ENCODE measurements around the gene KITLG.

DNA sequence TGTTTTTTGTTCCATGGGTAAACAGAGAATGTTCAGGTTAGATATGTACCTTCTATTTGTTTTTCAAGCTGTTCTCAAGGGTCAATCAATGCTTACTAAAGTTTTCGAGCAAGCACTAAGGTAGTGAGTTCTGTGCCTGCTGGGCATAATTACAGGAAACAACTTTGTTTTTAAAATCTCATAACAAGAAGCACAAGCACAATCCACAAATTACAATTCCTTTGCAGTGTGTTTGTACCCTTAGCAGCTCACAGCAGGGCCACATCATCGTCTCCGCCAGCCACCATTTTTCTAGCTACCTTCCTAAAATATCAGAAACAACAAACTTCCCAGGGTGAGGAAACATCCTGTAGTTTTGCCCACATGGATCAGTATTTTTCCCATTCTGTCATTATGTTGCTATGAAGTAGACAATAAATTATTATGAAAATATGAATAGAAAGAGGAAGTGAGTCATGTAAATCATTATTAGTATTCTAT is 319.2 kb downstream of the SYT1 start:
- PRO-cap, result no peak

DNA sequence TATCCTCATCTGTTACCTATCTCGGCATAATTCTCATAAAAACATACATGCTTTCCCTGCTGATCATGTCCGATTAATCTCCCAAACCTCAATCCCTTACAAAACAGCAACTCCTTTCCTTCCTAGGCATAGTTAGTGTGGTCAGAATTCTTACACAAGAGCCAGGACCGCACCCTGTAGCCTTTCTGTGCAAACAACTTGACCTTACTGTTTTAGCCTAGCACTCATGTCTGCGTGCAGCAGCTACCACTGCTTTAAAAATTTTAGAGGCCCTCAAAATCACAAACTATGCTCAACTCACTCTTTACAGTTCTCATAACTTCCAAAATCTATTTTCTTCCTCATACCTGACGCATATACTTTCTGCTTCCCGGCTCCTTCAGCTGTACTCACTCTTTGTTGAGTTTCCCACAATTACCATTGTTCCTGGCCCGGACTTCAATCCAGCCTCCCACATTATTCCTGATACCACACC is 147.5 kb downstream of the PAWR start:
- PRO-cap, result no peak

DNA sequence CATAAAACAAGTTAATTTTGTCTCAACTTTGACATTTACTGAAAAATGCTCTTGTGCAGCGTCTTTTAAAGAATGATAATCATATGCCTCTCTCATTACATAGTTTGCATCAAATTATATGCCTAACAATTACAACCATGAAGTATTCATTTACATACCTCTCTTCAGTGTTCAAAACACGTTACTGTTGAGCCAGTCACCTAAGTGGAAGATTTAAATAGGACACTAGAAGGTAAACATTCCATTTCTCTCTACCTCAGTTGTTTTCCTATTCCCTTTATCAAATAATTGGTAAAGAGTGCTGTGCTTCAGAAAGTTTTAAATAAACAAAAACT is 46.5 kb downstream of the PAWR start:
- PRO-cap, result no peak

DNA sequence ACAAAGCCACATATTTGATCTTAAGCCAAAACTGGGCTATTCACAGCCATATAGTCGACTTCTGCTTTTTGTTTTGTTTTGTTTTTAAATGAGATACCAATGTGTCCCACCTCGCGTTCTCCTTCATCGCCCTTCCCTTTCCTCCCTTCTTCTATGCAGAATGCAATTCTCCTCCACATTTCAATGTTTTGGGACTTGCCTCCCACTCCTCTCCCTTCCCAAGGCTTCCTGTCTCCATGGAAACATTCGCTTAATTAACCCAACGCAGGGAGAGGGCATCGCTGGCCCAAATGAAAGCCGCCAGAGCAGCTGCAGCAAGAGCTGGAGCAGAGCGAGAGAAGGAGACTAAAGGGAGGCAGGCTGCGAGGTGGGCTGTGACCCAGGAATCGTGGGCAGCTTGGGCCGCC is 43.6 kb upstream of the PTPRQ start:
- PRO-cap, result unidirectional peak, plus-strand start at position 309 of the sequence; unidirectional peak, plus-strand start at position 335 of the sequence

DNA sequence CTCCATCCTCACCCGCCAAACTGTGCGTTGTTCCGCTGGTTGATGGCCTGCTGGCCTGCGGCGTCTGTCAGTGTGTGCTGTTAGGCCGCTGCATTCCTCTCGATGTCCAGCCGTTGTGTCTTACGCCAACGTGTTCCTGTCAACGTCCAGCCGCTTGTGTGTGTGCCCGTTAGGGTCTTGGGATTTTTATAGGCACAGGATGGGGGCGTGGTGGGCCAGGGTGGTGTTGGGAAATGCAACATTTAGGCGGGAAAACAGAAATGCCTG is 69.2 kb downstream of the PTPRQ start:
- PRO-cap, result no peak

- PRO-cap, result no peak
These were observed 72.4 kb upstream of the MYF6 start for GRCh38 chr12:80634932-80635443.

GRCh38 chr12:81080374-81080966 is 2.6 kb downstream of the ACSS3 start:
- PRO-cap, result no peak

GRCh38 chr12:81294467-81294920 is 216.6 kb downstream of the ACSS3 start:
- PRO-cap, result no peak

DNA sequence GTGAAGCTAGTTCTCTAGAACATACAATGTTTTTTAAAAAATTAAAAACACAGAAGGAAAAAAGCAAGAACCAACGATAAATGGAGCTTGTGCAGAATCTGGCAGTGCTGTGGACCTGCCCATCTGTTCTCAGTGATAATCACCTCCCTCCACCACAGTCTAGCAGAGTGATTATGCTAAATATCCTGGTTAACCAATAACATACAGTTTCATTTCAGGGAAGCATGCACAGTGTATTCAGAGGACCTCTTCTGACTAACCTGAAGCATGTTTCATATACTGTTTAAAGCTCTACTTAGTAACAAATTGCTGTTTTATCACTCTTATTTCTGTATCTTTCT is 160.9 kb downstream of the PPFIA2 start:
- PRO-cap, result no peak

DNA sequence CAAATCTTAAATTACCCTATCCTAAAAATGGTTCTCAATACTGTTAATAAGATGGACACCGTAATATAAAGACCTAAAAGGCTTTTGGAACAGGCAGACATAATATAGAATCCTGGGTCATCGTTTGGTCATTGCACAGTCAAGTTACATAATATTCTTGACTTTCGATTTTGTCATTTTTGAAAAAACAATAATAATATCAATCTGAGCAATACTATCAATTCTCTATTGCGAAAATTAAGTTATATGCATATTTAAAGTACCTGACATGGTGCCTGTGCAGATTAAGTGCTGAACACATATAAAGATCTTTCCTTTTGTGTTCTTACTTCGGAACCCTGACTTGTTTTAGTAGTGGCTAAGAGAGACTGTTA is 8.6 kb upstream of the TMTC2 start:
- PRO-cap, result no peak

DNA sequence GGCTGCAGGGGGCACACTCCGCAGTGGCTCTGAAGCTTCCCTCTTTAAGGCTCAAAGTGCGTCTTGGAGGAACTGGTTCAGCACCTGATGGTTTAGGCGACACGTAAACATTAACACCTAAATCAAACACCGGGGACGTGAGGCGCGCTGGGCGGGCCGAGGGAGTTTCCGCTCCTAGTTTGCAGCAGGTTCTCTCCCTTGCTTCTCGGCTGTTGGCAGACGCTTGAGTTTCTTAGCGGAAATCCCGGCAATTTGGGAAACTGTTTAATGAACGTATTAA is 931 bp downstream of the TMTC2 start:
- PRO-cap, result no peak

DNA sequence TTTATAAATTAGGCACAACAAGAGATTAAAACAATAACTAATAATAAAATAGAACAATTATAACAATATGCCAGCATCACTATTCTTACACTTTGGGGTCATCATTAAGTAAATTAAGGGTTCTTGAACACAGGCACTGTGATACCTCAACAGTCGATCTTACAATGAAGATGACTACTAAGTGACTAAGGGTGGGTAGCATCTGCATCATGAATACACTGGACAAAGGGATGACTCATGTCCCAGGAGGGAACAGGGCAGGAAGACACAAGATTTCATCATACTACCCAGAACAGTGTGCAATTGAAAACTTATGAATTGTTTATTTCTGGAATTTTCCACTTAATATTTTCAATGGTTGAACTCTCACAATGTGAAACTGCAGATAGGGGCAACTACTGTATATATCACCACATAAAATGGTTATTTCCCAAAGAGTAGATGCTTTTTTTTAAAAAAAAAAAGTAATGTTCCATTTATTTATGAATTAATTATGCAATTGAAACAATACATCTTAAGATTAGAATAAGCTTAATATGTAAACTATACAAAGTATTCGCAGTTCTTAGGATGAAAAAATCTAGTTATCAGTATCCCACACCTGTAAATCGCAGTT is 19.6 kb downstream of the TSPAN19 start:
- PRO-cap, result no peak

- PRO-cap, result no peak
These were observed 775 bp upstream of the ALX1 start for GRCh38 chr12:85279259-85279630.

DNA sequence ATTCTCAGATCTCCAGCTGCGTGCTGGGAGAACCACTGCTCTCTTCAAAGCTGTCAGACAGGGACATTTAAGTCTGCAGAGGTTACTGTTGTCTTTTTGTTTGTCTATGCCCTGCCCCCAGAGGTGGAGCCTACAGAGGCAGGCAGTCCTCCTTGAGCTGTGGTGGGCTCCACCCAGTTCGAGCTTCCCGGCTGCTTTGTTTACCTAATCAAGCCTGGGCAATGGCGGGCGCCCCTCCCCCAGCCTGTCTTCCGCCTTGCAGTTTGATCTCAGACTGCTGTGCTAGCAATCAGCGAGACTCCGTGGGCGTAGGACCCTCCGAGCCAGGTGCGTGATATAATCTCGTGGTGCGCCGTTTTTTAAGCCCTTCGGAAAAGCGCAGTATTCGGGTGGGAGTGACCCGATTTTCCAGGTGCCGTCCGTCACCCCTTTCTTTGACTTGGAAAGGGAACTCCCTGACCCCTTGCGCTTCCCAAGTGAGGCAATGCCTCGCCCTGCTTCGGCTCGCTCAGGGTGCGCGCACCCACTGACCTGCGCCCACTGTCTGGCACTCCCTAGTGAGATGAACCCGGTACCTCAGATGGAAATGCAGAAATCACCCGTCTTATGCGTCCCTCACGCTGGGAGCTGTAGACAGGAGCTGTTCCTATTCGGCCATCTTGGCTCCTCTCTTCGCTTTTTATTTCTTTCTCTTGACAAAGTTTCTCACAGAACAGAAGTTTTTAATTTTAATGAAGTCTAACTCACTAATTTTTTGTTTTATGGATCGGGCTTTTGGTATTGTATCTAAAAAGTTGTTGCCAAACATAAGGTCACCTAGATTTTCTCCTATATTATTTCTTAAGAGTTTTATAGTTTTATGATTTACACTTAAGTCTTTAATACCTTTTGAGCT is 38.0 kb downstream of the ALX1 start:
- PRO-cap, result no peak

- PRO-cap, result no peak
These were observed 505 bp downstream of the RASSF9 start for GRCh38 chr12:85835719-85836088.

- PRO-cap, result no peak
These were observed 136.9 kb downstream of the MGAT4C start for GRCh38 chr12:86119332-86119630.

DNA sequence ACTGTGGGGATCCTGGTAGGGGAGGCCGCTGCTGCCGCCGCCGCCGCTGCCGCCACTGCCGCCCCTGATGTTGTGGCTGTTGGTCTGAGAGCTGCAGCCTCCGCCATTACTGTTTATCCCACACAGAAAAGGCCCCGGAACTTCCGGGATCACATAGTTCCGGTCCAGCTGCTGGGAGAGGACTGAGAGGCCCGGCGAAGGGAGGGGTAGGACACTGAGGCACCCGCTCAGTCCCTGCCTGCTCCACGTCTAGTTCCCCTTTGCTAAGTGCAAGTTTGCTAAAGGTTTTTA is 244.8 kb downstream of the C12orf50 start:
- PRO-cap, result no peak

DNA sequence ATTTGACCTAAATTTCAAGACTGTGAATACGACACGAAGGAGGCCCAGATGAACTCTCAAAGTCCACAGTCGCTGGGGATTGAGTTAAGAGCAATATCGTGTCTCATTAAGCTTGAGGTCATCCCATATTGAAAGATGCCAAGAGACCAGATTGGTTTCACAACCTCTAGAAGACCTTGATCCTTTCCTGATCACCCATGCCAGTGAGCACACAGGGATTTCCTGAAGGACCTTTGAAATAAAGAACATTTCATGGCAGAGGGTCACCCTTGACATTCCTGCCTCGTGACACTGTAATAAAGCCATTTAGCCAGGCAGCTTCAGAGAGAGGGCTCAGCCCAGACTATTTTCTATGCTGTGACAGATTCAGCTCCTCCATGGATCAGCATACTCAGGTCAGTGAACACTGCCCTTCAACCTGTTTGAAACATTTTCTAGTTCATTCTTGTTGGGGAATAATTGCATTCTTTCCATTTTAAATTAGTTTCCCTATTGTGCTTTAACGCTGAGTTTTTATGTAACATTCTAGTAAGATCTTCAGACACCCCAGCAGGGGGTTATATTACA is 213.3 kb downstream of the C12orf50 start:
- PRO-cap, result no peak

DNA sequence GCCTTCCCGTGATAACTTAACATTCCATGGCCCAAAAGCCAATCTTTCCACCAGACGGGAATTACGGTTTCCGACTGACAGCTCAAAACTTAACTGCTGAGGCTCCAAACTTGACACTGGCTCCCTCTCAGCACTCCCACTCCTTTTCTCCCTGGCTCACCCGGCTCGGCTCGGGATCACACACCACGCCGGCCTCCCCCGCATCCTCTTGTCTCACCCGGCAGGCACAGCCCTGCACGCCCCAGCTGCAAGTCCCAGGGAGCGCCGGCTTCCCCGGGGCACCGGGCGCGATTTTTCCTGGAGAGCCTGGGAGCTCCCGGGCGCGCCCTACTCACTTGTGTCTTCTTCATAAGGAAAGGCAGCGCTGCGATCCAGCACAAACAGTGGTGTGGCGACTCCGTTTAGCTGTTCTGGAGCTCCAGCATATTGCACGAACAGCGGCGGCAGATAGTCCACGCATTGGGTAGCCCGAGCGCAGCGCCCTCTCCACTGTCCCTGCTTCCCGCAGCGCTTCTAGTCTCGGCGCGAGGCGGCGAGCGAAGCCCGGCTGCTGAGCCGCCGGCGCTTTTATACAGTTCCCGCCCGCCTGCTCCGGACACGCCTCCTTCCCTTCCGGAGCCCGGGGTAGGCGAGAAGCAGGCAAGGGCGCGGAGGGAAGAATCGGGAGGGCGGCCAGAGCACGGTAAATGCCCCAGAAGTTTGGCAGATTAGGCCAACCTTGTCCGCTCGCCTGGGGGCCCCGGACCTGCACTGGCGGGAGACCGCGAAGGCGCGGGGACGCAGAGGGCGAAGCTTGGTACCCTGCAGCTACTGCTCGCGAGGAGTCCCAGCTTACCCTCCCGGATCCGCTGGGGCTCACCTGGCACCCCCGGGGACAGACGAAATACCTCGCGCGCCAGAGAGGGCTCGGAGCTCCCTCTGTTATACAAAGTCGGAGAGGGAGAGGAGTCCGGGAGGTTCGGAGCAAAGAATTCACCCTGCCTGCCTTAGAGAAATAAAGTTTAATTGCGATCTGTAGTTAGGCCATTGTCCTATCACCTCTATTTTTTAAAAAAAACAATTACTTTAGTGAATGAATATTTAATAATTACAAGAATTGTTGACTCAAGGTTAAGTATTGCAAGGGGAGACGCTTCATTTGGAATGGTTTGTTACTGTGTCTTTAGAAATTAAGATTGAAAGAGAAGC is at the start of gene KITLG:
Gene KITLG (minus strand): TSS at position 543 of the 1,188 bp plus-strand sequence.
- PRO-cap, result bidirectional peak, plus-strand start at position 663 of the sequence, minus-strand start at position 536 of the sequence; bidirectional peak, plus-strand start at position 756 of the sequence, minus-strand start at position 746 of the sequence

- PRO-cap, result no peak
These were observed 345.5 kb upstream of the KITLG start for GRCh38 chr12:88925840-88926039.